Caco-2 (cell line): ENCODE results near the genes NALF1 and COL4A1.

DNA sequence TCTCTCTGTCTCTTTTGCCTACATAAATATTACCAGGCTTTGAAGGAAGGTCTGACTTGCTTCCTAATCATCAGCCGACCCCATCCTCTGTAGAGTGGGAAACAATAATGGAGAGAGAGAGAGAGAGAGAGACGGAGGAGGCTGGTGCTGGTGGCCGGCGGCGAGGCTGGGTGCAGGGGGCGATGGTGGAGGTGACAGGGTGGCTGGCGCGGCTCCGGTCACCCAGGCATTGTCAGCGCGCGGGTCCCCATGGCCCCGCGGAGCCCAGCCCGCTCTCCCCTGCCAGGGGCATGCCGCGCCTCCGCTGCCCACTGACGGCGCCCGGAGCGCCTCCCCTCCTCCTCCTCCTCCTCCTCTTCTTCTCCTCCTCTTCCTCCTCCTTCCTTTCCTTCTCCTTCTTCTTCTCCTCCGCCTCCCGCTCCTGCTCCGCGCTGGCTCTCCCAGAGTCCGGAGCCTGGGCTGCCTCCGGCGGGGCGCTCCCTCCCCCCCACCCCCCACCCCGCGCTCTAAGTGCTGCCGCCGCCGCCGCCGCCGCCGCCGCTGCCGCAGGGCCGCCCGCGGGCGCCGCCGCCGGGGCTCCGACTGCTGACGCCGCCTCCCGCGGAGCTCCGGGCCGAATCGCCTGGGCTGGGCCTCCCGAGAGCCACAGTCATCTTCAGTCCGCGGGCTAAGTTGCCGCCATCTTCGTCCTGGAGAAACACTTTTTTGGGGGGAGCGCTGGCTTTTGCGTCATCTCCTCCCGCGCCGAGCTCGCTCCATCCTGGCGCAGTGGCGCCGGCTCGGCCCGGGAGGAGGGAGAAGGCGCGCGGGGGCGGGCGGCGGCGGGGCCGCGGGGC is at the start of gene NALF1:
Gene NALF1, minus strand, starts transcription at position 707 of the 836 bp plus-strand sequence.
- PRO-cap, result no peak
- RRBS, result 93% methylated on average over 37 of the region's 81 CpGs

GRCh38 chr13:107883433-107884177 is 16.3 kb upstream of the NALF1 start:
- PRO-cap, result no peak
- RRBS, result no CpG with 5 or more reads among the region's 10 CpGs

DNA sequence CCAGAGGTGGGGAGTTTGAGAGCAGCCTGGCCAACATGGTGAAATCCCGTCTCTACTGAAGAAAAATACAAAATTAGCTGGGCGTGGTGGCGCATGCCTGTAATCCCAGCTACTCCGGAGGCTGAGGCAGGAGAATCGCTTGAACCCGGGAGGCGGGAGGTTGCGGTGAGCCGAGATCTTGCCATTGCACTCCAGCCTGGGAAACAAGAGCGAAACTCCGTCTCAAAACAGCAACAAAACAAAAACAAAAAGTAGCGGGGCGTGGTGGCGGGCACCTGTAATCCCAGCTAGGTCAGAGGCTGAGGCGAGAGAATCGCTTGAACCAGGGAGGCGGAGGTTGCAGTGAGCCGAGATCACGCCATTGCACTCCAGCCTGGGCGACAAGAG is 902 bp upstream of the ABHD13 start:
- PRO-cap, result no peak
- RRBS, result no CpG with 5 or more reads among the region's 20 CpGs

DNA sequence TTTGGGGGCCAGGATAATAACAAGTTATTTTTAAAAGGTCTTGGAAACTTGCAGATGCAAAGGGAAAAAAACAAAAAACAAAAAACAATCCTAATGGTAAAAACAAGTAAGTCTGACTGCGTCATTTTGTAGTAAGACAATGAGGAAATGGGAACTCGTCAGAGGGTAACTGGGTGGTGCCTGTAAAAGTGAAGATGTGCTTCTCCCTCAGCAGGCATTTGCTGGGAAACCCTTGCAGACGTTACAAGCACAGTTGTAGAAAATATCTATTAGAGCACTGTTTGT is 2.2 kb upstream of the TNFSF13B start:
- PRO-cap, result no peak
- RRBS, result no CpG with 5 or more reads among the region's 3 CpGs

GRCh38 chr13:108496023-108496673 is 133.3 kb upstream of the MYO16 start:
- PRO-cap, result no peak
- RRBS, result 87% methylated on average over 7 of the region's 48 CpGs

GRCh38 chr13:108957935-108958207 is 328.5 kb downstream of the MYO16 start:
- PRO-cap, result no peak

GRCh38 chr13:109397246-109397618 is 389.2 kb downstream of the IRS2 start:
- PRO-cap, result no peak
- RRBS, result no CpG with 5 or more reads among the region's 3 CpGs

DNA sequence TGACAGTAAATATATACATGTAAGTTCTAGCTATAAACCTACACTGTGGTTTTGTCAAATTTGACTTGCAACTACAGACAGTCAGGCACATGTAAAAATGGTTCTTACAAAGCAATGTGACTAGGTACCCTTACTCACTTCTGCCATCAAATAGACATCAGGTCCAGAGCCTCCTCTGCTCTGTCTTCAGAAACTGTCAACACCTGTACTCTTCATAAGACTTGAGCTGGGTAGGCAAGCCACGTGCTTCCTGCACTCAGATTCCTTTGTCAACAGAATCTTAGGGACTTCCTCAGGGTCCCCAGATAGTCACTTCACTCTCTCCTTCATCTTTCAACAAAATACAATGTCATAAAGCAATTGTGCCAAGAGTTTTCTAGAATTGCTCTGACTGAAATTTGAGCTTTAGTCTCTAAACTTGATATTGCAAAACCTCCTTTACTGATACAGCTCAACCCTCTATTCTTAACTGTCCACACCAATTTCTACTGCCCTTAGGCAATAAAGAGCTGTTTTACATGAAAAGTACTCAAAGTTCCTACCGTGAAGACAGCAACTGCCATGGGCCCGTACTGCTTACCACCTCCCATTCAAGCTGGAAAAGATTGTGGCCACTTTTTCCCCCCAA is 179.9 kb downstream of the IRS2 start:
- PRO-cap, result no peak
- RRBS, result no CpG with 5 or more reads among the region's 3 CpGs

GRCh38 chr13:109694796-109695223 is 91.6 kb downstream of the IRS2 start:
- PRO-cap, result no peak
- RRBS, result no CpG with 5 or more reads among the region's 5 CpGs

GRCh38 chr13:109802810-109803336 is 16.5 kb upstream of the IRS2 start:
- PRO-cap, result no peak
- RRBS, result no CpG with 5 or more reads among the region's 5 CpGs

DNA sequence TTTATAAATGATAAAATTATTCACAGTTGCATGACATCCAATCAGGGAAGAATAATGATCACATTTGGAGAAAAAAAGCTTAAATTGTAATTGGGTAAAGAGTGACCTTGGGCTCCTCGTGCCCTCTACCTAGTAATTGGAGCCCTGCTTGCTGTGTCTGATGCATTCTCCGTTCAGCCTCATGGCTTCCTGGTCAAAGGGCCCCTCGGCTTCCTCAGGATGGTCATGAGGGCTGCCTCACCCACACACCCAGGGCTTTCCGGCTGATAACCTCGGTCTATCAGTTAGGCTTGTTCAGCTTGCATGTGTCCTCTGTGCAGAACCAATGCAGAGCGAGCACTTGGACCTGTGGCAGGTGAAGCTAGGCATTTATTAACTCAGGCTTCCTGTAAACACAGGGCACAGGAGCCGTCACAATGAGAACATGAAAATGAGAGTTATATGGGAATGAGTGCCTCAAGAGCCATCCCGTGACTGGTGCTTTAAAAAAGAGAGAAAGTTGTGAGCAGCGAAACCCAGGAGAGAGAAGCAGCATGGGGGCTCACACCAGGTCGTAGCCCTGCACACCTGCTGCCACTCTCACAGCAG is 50.2 kb upstream of the IRS2 start:
- PRO-cap, result unidirectional peak, minus-strand start at position 191 of the sequence
- RRBS, result no CpG with 5 or more reads among the region's 10 CpGs

DNA sequence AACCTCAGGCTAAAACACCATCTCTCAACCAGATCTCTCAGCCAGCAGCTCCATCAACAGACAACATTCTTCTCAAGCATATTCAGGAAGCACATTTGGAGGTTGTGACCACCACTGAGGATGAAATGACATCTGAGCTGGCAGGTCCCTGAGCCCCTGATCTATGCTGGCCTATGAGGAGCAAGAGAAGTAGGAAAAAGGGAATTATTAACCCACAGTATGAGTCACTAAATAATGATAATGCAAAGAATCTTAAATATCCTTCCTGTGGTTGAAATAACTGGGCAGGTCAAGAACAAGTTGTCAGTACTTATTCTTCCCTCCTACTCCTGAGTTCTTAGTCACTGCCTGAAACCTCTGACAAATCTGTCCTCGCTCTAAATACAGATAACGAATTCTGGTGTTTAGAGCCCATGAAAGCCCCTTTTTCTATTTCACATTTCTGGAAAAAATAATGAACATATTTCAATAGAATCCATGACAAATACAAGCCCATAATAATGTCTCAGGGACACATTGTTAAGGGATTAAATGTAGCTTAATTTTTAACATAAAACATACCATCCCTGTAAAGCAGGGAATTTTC is 225.8 kb upstream of the IRS2 start:
- PRO-cap, result bidirectional peak, plus-strand start at position 315 of the sequence, minus-strand start at position 74 of the sequence
- RRBS, result no CpG with 5 or more reads among the region's 2 CpGs

DNA sequence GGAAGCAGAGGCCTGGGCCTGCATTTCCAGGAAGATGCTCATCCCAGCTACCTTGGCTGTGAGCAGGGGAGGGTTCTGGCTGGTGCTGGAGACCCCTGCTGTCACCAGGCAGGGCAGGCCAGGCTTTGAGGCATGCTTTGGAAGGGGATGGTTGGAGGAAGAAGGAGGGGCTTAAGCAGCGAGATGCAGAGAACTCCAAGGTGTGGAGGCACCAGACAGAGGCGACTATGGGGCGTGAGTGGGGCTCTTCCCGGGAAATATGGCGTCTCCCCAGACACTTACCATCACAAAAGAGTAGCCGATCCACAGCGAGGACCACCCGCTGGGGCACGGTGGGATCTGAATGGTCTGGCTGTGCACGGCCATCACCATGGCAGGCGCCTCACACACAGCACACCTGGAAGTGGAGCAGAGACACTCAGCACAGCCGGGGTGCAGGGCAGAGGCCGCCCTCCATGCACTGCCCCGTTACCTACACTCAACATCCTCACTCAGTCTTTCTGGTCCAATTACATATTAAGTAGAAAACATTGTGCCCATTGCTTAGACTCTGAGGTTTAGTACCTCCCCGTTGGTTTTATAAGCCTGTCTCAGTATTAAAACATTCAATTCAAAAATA is 151.8 kb downstream of the COL4A1 start:
- PRO-cap, result no peak
- RRBS, result no CpG with 5 or more reads among the region's 15 CpGs

DNA sequence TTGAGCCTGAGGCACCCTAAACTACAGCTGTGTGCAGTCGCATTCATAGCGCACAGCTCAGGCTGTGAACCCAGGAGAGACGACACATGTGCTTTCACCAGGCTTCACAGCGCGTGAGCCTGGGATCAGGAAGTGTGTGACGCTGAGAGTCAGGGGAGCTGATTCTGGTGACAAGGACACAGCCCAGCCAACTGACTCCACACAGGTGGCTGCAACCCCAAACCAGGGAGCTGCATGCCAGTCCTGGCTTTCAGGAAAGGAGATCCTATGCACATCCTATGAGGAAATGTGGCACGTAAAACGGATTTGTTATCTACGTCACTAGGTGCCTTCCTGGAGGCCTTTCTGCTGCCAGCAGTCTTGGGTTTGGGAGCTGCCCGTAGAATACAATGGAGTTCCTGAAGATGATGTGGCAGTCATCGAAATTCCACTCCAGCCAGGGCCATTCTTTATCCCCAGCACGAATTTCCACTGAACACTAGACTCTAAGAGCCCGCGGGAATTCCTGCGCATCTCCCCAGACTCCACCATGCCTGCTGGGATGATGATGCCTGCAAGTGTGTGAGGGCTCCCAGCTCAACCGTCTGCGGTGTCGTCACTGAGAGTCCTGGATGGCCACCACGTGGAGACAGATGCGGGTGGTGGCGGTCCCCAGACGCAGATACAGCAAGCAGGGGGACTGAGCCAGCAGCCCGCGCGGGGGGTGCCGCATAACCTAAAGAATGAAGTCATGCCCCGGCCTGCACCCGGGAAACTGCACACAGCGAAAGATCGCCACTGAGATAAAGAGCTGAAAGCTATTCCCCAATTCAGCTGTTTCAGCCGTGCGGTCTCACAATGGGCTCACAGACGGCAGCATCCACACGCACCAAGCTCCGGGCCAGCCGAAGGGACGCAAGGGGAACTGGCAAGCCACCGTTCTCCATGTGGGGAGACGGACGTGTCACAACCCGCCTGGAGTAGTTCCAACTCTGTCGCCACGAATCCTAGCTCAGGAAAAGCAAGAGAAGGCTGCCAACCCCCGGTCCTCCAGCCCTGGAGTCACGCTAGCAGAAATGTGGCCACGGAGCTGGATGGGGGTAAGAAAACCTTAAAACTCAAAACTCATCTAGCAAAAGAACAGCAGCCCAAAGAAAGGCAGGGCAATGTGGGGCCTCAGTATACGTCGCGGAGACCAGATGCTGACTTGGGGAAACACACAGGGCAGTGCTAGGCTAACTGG is 41.1 kb downstream of the COL4A1 start:
- PRO-cap, result no peak
- RRBS, result 98% methylated on average over 6 of the region's 49 CpGs

- PRO-cap, result no peak
- RRBS, result no CpG with 5 or more reads among the region's 4 CpGs
Measured at GRCh38 chr13:110297045-110297389, 9.9 kb downstream of the COL4A1 start.

DNA sequence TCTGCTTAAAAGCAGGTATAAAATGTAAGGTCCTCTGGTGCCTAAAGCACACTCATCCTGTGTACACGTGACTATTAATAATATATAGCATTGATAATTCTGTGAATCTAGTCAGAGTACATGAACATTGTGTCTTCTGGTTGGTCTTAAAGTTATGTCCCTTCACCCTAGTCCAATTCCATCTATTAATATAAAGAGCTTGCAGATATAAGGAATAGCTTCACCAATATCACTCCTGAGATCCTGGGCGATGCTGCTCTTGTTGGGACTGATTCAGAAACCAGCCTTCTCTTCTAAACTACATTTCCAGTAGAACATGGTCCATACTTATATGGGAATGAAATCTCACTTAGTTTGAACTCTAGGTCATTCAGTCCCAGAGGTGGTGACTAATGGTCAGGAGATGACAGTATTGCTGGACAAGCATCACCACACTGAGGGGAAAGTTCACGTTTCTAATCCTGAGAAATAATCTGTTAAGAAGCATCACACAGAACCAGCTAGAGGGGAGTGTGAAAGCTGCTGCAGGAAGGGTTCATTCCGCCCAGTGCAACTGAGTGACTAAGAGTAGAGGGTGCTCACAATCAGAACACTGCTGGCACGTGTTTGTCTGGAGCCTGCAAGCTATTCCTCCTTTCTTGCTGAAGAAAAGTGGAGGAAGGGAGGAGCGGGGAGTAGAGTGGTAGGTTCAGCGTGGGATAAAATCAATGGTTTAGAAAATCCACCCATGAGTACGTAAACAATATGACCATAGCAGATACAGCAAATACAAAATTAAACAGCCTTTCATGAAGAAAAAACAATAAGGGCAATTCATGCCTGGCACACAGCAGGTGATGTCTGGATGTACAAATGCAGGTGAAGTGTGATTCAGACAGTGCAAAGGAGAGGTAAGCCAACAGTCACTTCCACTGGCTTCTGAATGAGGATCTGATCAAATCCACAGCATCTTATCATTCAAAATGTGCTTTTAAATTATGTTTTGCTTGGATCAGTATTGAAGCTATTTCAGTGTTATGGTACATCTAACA is 2.7 kb downstream of the COL4A1 start:
- PRO-cap, result no peak
- RRBS, result no CpG with 5 or more reads among the region's 8 CpGs

DNA sequence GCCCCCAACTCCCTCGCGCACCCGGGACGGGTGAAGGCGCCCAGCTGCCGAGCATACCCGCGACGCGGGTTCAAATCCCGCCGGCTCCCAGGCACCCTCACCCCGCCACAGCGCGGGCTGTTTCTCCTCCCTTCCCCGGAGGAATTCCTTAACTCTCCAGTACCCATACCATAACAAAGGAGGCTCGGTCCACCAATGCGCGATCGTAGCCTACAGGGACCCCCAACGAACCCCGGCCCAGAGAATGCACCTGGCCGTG is 456 bp downstream of the COL4A1 start:
- PRO-cap, result no peak
- RRBS, result 97% methylated on average over 18 of the region's 23 CpGs

DNA sequence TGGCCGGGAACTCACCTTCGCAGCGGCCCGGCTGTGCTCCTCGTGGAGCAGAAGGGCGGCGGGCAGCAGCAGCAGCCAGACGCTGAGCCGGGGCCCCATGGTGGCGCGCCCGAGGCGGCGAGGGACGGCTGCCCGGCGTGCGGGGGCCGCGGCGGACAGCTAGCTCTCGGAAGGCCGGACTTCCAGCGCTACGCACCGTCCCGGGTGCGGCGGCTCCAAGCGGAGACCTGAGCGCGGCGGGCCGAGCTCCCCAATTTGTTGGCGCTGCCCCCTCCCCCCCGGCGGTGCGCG is at the start of gene COL4A1:
Gene COL4A1, minus strand, starts transcription at position 229 of the 291 bp plus-strand sequence.
- PRO-cap, result no peak
- RRBS, result 96% methylated on average over 31 of the region's 39 CpGs

GRCh38 chr13:110330520-110331054 is 23.5 kb downstream of the COL4A2 start:
- PRO-cap, result no peak
- RRBS, result no CpG with 5 or more reads among the region's 11 CpGs

GRCh38 chr13:110346481-110346783 is 39.3 kb downstream of the COL4A2 start:
- PRO-cap, result no peak
- RRBS, result no CpG with 5 or more reads among the region's 9 CpGs